ENCODE measurements around a stretch of chr17.

DNA sequence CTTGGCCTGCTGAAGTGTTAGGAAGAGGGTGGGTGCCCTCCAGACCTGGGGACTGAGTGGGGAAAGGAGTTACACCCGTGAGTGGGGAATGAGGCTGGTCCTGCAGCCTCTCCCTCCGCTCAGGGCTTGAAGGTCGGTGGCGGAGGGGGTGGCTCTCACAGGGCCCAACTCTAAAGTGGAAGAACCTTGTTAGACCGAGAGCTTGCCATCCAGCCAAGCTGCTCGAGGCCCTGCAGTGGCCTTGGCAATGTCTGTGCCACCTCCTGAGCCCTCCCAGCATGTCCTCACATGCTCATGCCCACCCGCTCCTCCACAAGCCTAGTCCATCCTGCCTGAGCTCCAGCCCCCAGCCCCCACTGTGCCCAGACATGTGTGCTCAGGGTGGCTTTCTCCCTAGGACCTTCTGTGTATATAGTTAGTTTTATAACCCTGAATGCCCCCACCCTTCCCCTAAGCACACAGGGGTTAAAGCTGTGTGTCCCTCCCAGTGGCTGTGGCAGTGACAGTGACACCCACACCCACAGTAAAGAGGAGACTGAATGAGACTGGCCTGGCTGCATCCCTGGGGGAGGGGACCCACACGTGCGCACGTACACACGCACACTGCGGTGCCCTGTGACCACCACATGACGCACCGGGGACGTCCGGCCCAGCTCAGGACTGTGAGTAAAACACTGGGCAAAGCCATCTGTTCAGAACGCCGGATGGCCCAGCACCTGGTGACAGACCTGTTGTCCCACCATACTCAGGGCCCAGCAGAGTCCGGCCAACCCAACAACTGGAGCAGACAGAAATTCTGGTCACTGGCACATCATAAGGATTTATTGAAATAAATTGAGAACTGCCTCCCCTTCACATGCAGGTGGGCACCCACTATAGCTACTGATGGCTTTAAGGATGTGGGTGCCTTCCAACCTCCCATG lies 15.6 kb downstream of the PDK2 start:
- PRO-cap: no peak

GRCh38 chr17:50132763-50133666 lies 3.1 kb upstream of the SAMD14 start:
- PRO-cap: no peak

- PRO-cap: no peak
Observed at GRCh38 chr17:50133863-50134938, 4.2 kb upstream of the SAMD14 start.

GRCh38 chr17:50135848-50136433 lies 6.0 kb upstream of the SAMD14 start:
- PRO-cap: no peak

- PRO-cap: unidirectional peak, minus-strand start at chr17:50161596
Observed at GRCh38 chr17:50161328-50162173, 4.3 kb upstream of the SGCA start.

DNA sequence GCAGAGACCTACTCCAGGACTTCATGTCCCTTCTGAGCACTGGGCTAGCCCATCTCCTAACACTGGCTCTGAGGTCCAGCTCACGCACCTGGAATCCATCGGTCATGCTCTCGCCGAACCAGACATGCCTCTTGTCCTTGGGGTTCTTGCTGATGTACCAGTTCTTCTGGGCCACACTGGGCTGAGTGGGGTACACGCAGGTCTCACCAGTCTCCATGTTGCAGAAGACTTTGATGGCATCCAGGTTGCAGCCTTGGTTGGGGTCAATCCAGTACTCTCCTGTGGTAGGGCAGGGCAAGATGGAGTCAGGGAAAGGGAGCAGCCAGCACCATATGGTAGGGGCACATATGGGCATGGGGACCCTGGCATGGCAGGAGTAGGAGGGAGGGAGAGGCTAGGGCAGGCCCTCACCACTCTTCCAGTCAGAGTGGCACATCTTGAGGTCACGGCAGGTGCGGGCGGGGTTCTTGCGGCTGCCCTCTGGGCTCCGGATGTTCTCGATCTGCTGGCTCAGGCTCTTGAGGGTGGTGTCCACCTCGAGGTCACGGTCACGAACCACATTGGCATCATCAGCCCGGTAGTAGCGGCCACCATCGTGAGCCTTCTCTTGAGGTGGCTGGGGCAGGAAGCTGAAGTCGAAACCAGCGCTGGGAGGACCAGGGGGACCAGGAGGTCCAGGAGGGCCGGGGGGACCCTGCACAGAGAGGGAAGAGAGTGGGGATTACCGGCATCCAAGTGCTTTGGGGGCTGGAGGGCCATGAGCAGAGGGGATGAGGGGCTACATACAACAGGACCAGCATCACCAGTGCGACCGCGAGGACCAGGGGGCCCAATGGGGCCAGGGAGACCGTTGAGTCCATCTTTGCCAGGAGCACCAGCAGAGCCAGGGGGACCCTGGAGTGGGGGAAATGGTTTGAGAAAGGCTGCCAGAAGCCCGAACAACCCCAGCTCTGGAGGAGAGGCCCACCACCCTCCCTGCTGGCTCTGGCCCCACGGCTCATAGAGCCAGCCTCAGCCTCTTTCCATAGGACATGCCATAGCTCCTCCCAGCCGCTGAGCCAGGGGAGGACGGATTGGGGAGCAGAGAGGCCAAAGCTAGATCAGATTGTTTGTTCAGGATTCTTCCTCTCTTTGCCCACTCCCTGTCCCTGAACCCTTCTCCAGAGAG lies 14.8 kb downstream of the COL1A1 start:
- PRO-cap: no peak

- PRO-cap: no peak
Observed at GRCh38 chr17:50220157-50220634, 18.8 kb upstream of the COL1A1 start.

DNA sequence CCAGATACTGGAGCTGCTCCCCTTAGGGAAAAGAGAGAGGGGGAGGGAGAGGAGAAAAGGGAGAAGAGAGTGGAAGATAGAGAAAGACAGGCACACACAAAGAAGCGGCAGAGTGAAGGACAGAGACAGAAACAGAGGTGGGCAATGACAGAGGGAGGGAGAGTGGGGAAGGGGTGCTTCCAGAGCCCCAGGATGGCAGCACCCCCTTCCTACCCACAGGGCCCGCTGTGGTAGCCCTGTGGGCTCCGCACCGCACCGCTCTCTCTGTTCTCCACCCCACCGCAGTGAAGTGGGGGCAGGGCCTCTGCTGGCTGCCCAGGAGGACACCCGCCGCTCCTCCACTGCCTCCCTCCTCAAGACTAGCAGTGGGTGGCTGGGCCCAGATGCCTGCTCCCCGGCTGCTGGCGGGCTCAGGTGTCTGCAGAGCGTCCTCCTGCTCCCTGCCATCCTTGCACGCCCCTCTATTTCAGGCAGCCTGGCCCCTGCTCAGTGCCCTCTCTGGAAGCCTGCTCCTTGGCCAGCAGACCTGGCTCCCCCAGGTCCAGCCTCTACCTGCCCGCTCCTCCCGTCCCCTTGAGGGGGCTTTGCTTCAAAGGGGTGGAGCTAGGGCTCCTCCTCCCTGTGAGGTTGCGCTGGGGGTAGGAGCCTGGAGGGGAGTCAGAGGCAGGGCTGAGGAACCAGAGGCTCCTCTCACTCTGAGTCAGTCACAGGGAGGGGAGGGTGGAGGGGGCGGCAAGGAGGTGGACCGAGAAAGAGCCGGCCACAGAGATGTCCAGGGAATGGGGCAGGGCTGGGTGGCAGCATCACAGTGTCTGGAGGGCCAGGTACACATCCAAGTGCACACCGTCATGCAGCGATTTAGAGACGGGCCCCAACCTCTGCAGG lies 10.0 kb upstream of the TMEM92 start:
- PRO-cap: no peak

- PRO-cap: no peak
Observed at GRCh38 chr17:50379331-50379530, 6.2 kb downstream of the EME1 start.

DNA sequence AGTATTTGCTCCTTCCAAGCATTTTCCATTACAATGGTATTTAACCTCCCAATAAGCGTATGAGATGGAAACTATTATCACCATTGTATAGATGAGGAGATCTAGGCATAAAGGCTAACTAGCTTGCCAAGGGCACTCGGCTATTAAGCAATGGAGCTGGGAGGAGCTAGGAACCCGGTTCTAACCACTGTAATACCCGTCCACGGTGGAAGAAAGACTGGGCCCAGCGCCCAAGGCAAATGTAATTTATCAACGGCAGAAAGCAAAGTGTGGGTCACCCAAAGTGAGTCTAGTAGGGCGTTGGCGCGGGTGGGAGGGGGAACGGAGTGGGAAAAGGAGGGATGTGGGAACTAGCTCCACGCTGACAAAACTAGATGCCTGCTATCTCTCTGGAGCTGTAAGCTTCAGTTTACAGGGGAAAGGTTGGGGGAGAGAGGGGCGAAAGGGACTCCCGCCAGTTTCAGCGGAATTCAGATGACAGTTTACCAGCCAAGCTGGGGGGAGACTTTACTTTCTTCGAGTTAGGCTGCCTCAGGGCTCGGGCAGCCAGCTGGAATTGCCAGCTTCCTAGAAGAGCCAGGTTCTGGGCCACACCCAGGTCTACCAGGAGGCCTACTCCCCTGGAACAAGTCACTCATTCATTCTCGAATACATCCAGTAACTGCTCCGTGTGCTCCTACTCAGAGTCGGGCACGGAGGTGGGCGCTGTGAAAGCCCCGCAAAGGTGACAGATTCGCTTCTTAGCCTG lies 928 bp downstream of the LRRC59 start:
- PRO-cap: no peak

DNA sequence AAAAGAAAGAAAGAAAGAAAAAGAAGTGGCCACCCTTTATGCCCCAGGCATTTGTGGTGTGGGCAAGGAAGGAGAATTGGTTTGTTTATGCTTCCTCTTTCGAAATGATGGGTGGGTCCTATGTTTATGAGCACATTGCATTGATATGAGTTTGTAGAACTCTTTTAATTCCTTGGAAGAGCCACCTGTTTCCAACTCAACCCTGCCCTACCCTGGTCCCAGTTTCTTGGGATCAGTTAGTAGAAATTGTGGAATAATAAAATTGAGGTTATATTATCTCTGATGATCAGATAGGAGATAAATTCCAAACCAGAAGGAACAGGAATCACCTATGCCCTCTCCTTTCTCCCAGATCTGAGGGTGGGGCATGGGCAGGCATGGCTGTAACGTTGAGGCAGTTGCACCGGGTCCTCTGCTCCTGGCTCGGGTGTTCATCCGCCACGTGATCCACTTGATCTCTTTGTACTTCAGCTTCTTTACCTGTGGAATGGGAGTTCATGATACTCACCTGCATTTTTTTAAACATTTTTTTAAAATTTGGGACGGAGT lies 15.9 kb downstream of the CHAD start:
- PRO-cap: no peak

GRCh38 chr17:50470243-50470859 lies 1.7 kb upstream of the CHAD start:
- PRO-cap: no peak

DNA sequence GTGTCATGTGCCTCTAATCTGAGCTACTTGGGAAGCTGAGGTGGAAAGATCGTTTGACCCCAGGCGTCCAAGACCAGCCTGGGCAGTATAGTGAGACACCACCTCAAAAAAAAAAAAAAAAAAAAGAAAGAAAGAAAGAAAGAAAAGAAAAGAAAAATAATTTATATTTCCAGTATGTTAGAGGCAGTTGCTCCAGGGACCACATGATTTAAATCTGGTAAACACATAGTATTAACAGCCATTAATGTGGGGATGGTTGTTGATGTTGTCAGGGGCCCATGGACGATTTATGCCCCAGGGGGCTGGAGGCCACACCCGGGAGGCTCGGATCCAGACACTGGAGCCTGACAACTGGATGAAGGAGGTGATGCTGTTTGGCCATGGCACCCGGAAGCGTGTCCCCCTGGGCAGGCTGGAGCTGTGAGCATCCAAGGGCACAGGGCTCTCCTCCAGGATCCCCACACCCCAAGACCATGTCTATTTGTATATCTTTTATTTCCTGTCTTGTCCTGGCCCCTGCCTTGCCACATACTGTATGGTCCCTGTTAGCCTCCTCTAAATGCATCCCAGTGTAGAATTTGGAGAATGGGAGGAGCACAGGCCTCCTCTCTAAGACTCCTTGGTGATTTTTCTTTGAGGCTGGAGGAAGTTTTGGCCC lies 4.5 kb downstream of the RSAD1 start:
- PRO-cap: no peak

DNA sequence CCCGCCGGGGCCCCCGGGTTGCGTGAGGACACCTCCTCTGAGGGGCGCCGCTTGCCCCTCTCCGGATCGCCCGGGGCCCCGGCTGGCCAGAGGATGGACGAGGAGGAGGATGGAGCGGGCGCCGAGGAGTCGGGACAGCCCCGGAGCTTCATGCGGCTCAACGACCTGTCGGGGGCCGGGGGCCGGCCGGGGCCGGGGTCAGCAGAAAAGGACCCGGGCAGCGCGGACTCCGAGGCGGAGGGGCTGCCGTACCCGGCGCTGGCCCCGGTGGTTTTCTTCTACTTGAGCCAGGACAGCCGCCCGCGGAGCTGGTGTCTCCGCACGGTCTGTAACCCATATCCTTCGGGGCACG lies 828 bp downstream of the CACNA1G start:
- PRO-cap: no peak

DNA sequence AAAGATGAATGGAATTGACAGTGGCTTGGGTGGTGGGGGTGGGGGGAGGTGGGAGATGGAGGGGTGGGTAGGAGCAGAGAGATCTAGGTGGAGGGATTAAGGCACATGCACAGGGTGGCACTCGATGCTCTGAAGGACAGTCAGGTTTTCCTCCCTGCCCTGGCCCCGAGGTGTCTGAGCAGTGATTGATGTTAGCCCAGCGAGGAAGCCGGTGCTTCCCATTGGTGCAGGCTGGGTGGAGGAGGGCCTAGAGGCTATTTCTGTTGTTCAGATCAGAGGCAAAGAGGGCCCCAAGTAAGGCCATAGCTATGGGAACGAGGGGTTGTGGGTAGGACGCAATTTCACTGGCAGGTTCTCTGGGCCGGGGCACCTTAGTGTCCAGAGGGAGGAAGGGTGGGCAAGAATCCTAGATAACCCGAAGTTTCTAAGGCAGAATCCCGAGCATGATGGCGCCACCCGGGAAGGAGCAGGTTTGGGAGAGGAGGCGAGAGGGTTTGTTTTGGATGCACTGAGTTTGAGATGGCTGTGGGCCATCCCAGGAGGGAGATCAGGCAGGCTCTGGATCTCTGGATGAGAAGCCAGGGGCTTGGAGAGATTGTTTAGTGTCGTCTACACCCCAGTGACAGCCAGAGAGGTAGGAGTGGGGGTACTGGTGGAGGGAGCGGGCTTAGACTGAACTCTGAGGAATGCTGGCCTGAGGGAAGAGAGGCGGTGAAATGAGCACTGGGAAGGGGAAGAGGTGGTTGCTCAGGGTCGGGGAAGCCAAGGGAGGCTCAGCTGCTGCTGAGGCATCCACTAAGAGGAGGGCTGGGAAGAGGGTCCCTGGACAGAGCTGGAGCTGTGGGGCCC lies 23.3 kb downstream of the CACNA1G start:
- PRO-cap: no peak

DNA sequence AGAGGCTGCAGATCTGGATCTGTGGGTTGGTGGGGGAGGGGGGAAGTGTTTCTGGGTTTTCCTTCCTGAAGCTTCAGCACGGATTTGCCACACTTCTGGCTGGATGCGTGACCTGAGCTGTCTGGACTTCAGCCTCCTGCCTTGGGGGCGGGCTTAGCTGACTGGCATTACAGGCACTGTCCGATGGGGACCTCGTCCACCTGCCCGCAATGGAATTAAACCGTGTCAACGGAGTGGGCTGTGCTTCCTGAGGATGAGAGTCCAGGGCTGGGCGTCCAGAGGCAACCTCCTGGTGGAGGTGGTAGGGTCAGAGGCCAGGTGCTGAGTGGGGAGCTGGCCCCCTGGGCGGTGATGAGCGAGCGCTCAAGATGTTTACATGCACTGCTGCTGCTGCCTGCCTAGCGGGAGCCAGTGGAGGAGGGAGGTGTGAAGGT lies 6.7 kb upstream of the ABCC3 start:
- PRO-cap: no peak

DNA sequence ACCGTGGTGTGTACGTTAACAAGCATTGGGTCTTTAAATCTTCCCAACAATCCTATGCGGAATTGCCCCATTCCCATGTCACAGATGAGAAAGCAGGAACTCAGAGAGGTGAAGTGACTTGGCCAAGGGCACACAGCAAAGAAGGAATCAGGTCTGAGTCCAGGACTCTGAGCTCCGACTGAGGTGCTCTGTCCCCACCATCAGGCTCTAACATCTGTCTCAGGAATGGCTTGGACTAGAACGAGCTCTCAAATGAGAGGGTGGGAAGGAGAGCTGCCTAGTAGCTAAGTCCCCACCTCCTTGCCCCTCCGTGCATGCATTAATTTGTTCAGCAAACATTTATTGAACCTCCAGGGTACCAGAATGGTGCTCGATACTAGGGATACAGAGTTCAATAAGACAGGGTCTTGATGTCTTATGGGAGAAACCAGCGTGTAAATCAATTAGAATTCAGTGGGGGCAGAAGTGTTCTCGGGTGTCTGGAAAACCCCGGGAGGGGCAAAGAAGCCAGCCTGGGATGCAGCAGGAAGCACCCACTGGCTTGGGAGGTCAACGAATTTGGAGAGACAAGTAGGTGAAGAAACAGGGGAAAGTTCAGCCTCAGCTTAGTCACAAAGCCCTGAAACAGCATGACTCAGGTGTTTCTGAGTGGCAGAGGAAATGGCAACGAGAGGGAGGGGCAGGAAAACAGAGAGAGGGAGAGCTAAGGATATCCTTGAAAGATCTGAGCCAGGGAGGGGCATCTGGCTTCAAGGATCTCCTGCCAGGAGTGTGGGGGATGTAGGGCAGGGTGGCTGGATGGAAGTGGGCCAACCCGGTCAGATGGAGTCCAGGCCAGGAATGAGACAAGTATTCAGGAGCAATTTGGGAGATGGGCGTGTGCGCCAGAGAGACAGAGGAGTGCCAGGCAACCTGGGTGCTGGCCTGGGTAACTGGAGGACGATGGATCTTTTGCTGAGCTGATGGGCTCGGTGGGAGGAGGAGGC lies 26.9 kb downstream of the ABCC3 start:
- PRO-cap: no peak

DNA sequence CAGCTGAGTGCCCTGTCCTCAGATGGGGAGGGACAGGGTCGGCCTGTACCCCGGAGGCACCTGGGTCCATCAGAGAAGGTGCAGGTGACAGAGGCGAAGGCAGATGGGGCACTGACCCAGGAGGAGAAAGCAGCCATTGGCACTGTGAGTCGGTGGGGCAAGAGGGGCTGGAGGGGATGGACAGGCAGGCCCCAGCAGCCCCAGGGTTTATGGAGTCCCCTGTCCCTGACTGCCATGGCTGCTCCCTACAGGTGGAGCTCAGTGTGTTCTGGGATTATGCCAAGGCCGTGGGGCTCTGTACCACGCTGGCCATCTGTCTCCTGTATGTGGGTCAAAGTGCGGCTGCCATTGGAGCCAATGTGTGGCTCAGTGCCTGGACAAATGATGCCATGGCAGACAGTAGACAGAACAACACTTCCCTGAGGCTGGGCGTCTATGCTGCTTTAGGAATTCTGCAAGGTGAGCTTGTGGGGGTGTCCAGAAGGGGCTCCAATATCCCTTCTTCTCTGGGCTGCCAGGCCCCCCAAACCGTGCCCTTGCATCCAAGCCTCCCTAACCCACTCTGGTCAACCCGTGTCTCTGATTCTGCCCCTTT lies 32.0 kb downstream of the ANKRD40 start:
- PRO-cap: no peak

DNA sequence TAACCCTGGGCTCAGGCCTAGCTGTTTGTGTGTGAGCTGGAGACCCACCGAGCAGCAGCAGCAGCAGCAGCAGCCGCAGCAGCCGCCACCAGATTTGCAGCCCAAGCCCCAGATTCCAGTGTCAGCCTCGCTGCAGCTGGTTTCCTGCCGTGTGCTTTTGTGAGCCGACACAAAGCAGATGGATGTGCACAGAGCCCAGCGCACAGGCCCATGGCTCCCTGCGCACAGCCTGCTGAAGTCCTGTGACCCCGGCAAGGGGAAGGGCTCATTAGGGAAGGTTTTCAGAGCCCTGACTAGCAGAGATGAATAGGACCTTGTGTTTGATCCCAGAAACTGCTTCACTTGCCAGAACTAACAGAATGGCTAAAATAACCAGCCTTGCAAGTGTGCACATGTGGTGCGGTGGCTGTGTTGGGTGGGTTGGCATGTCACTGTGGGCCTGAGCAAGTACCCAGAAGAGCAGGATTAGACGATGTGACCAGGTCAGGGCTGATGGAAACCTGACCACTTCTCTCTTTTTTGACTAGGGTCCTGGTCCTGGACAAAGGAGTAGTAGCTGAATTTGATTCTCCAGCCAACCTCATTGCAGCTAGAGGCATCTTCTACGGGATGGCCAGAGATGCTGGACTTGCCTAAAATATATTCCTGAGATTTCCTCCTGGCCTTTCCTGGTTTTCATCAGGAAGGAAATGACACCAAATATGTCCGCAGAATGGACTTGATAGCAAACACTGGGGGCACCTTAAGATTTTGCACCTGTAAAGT lies 17.0 kb downstream of the ANKRD40 start:
- PRO-cap: no peak

GRCh38 chr17:50860804-50861698 lies 5.1 kb downstream of the TOB1 start:
- PRO-cap: no peak